Omental fat pad (tissue), 4 donors: ENCODE data around the gene NAGLU.

DNA sequence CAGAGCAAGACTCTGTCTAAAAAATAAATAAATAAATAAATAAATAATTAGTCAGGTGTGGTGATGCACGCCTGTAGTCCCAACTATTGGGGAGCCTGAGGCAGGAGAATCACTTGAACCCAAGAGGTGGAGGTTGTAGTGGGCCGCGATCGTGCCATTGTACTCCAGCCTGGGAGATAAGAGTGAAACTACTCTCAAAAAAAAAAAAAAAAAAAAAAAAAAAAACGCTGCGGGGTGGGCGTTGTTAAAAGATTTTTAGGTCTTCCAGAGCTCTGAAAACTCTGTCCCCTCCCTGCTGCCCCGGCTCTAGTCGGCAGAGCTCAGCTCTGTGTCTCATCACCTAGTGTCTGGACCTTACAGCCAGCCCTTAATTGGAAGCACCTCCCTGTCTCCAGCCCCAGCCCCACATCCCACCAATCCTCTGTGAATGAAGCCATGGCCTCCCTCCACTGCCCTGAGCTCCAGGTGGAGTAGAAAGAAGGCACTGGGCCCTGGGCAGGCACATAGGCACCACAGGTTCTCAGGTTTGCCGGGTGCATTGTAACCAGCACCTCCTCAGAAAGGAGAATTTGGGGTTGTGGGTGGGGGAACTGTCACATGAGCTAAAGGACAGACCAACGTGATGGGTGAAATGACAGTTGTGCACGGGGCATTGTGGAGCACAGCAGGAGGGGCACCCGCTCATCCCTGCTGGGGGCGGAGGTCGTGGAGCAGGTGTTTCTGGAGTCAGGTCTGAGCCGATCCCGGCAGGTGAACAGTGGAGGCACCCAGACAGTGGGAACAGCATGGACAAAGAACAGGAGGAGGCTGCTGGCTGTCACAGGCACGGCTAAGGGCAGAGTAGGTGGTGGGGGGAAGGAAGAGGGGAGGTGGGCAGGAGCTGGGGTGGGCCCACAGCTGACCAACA lies 19.1 kb upstream of the HAP1 start:
- PRO-cap = no peak
- RAMPAGE, long total RNA, 4 experiments = no peak in any of the 4 experiments

DNA sequence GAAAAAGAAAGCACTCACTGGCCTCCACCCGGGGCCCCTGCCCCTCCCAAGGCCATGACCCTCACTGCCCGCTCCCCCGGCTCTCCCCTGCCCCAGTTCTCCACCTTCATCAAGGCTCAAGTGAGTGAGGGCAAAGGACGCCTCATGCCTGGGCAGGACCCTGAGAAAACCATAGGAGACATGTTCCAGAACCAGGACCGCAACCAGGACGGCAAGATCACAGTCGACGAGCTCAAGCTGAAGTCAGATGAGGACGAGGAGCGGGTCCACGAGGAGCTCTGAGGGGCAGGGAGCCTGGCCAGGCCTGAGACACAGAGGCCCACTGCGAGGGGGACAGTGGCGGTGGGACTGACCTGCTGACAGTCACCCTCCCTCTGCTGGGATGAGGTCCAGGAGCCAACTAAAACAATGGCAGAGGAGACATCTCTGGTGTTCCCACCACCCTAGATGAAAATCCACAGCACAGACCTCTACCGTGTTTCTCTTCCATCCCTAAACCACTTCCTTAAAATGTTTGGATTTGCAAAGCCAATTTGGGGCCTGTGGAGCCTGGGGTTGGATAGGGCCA lies 9.4 kb downstream of the FKBP10 start:
- PRO-cap = no peak
- RAMPAGE, long total RNA, 4 experiments = no peak in any of the 4 experiments

GRCh38 chr17:41891930-41892520 lies 26.7 kb downstream of the ACLY start:
- PRO-cap = no peak
- RAMPAGE, long total RNA, 4 experiments = no peak in any of the 4 experiments

DNA sequence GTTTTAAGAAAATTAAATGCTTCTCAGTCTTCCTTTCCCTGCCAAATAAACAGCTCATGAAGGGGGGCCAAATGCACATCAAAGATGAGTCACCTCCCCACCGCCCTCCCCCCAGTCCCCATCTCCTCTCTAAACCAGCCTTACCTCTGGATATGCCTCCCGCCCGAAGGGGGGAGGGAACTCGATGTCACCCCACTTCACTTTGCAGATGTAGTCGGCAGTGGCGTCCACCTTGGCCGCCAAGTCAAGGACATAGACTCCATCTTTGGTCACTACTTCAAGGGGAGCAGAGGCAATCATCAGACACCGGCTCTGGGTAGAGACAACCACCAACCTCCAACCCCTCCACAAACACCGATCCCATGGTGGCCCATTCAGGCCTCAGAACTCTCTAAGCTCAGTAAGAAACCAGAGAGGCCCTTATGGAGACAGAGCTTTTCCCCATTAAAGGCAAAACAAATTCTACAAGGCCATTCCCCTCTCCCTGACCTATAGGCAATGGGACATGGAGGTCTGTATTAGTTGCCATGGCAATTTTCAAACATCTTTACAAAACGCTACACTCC lies 11.4 kb downstream of the ACLY start:
- PRO-cap = no peak
- RAMPAGE, long total RNA, 4 experiments = no peak in any of the 4 experiments

DNA sequence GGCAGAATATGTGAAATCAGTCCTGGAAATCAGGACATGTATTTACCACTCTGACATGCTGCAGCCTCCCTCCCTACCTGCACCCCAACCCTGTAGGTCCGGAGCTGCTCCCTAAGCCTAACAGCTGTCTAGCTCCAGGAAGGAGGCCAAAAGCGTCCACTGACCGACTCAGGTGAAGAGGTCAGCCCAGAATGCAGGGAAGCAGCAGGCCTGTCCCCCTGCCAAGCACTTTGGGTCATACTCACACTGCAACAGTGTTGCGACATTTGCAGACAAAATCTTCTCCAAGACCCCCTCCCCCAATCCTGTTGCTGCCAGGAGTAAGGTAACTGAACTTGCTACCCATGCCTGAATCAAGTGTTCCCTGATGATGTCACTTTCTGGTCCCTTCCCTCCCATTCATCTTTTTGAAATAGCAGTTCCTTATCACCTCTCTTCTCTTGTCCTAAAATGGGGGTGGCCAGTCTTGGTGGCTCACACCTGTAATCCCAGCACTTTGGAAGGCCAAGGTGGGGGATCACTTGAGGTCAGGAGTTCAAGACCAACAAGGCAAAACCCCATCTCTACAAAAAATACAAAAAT lies 1.2 kb upstream of the ACLY start:
- PRO-cap = no peak
- RAMPAGE, long total RNA, 4 experiments = no peak in any of the 4 experiments

GRCh38 chr17:42039757-42040625 lies 10.4 kb downstream of the C17orf113 start:
- PRO-cap = no peak
- RAMPAGE, long total RNA, 4 experiments = no peak in any of the 4 experiments

GRCh38 chr17:42049843-42050315 lies 522 bp downstream of the C17orf113 start:
- PRO-cap = no peak
- RAMPAGE, long total RNA, 4 experiments = no peak in any of the 4 experiments

DNA sequence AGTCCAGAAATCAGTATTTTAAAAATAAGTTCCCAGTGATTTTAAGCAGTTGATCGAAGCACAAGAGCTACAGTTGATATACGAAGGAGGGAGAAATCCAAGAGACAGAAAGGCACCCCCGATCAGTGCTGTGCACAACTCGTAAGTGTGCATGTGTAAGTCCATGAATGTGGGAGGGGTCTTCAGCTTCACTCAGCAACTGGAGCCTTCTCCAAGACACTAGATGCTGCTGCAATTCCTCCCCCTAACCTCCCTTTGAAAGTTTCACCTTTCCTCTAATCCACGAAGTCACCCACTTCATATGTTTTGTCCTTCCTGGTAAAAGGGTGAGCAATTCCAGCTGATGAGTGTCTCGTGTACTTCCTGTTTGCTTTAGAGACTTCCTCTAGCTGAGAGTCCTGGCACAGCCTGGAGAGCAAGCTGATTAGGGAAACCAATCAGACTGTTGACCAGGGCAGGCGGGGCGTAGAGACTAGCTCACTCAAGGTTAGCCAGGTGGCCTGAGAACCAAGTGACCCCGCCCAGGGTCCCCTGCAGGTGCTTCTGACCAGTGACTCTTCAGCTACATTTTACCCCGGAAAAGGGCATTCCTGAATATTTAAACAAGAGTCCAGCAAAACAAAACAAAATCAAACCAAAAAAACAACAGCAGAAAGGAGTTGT lies 13.0 kb downstream of the HSPB9 start:
- PRO-cap = no peak
- RAMPAGE, long total RNA, 4 experiments = start-site peak on the plus strand in 2 of 4 experiments, centred at positions 416 to 482 of the sequence, 5 to 6 reads per replicate

DNA sequence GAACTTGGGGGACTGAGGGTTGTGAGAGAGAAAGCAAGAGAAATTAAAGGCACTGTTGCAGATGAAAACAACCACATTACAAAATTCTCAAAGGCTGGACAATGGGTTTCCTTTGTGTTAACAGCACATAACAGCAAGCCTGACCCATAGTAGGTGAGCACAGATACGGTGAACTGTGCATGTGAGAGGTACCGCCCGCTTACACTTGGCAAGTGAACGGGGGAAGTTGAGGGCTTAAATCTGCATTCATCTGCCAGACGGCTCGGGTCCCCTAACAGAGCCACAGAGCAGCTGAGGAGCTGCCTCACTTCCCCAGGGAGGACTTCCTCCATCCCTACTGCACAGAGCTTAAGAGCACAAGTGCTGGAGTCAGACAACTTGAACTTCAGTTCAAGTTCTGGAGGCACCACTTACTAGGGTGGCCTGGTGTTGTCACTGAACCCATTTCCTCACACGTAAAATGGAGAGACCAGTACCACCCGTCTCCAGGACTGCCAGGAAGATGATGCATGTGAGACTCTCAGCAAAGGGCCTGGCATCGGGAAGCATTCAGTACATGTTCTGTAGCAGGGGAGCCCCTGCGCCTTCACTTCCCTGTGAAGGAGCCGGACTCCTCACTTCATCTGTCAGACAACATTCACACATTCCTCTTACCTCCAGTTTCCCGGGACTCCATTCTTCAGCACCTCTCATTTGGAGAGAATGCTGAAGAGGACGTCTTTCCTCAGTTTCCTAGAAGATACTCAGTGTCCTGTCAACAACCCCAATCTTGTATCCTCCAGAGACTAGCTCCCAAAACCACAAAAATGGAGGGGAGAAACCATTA lies 13.3 kb downstream of the RAB5C start:
- PRO-cap = no peak
- RAMPAGE, long total RNA, 4 experiments = no peak in any of the 4 experiments

- PRO-cap = no peak
- RAMPAGE, long total RNA, 4 experiments = no peak in any of the 4 experiments
These were observed 12.6 kb downstream of the RAB5C start for GRCh38 chr17:42142109-42142605.

GRCh38 chr17:42200667-42201947 lies 6.8 kb upstream of the GHDC start:
- PRO-cap = no peak
- RAMPAGE, long total RNA, 4 experiments = no peak in any of the 4 experiments

DNA sequence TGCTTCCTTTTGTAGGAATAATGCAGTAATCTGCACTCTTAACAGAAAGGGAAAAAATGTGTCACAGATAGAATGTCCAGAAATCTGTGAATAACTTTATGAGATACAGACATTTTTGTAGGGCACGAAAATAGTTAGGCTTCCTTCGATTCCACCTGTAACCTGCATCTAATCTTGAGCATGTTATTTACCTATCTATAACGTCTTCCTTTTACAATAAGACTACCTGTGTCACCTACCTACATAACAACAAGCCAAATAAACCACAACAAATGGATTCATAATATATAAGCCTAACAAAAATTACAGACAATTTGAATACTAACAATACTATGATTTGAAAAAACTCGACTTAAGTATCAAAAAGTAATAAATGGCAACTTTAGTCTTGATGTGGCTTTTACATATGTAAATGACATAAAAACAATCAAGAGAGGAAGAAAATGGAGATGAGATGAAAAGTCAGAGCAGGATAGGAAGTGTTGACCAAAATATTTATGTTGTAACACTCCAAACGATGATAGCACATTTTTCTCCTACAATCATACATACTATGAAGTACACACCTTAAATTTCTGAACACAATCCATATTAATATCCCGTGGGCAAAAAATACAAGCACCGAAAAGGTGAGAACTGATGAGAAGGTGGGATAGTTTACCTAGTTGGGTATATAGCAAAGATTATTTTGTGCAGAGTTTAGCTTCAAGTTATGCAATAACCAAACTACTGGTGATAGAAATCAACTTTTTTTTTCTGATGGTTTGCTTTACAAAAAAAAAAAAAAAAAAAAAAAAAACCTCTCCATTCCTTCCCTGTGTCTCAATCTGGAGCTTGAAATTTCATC lies 2.5 kb downstream of the STAT5B start:
- PRO-cap = no peak
- RAMPAGE, long total RNA, 4 experiments = no peak in any of the 4 experiments

DNA sequence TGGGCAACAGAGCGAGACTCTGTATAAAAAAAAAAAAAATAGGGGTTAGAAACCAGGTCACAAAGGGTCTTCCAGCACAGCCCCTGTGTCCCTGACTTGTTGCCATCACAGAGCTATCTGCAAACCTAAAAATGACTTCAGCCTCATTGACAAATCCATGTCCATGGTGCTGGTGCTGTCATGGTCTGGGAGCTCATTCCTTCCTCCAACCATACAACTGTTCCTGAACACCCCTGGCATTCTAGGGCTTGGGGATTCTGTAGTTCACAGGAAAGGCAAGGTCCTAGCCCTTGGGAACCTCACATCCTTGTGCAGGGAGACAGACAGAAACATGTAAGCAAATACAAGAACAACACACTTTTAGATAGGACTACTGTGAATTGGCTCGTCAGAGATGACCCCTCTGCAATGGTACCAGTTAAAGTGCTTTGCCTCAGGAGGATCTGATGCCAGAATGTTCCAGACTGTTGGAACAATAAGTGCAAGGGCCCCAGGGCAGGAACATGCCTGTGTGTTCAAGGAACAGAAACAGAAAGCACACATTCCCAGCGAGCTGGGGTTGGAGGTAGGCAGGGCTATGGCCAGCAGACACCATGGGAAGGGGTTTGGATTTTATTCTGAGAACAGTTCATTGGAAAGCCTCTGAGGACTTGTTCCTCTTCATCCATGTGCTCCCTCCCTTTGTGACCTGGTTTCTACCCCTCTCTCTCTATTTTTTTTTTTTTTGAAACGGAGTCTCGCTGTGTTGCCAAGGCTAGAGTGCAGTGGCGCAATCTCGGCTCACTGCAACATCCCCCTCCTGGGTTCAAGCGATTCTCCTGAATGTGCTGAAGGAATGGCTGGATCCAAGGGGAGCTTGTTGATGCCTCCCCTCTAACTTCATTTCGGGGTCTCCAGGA lies 6.1 kb downstream of the STAT5A start:
- PRO-cap = no peak
- RAMPAGE, long total RNA, 4 experiments = no peak in any of the 4 experiments

DNA sequence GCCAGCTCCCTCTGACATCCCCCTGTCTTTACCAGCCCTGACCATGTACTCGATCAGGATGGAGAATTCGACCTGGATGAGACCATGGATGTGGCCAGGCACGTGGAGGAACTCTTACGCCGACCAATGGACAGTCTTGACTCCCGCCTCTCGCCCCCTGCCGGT lies 22.1 kb downstream of the STAT5A start:
- PRO-cap = no peak
- RAMPAGE, long total RNA, 4 experiments = no peak in any of the 4 experiments

DNA sequence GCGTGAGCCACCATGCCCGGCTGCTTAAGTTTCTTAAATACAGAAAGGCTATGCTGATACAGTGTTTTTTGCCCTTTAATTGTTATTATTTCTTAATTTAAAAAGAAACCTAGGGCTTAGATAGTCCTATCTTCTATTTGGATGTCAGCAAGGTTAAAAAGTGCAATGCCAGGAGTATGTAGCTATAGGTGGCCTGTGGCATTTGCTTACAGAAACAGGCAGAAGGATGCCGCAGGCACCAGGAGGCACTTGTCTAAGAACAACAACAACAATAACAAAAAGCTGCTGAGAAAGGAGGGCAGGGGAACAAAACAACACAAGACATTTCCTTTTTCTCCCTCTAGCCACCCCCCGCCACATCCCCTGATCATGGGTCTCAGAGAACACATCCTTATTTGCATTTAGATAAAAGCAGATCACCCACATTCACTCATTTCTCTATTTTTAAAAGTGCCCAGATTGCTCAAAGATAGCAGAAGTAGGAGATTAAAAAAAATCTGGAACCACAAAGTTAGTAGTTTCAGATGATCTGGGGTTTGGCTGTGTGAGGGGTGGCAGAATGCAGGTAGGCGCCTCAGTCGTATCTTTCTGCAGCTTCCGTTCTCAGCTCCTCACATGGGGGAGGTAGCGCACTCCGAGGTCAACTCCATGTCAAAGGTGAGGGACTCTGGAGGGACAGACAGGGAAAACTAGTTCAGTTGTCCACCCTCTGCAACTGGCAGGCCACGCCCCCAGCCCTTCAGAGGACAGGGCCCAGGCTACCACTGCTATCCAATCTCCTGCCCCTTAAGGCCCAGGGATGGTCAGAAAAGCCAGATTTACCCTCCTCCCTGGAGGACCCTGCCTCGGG lies 27.1 kb downstream of the STAT5A start:
- PRO-cap = no peak
- RAMPAGE, long total RNA, 4 experiments = no peak in any of the 4 experiments

DNA sequence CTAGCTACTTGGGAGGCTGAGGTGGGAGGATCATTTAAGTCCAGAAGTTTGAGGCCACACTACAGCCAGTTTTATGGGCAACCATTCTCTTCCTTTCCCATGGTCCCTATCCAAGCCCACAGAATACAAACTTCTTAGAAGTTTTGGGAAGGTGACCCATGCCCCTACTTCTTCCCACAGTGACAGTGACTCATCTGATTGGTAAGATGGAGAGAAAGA lies 47.8 kb downstream of the STAT3 start:
- PRO-cap = no peak
- RAMPAGE, long total RNA, 4 experiments = no peak in any of the 4 experiments

DNA sequence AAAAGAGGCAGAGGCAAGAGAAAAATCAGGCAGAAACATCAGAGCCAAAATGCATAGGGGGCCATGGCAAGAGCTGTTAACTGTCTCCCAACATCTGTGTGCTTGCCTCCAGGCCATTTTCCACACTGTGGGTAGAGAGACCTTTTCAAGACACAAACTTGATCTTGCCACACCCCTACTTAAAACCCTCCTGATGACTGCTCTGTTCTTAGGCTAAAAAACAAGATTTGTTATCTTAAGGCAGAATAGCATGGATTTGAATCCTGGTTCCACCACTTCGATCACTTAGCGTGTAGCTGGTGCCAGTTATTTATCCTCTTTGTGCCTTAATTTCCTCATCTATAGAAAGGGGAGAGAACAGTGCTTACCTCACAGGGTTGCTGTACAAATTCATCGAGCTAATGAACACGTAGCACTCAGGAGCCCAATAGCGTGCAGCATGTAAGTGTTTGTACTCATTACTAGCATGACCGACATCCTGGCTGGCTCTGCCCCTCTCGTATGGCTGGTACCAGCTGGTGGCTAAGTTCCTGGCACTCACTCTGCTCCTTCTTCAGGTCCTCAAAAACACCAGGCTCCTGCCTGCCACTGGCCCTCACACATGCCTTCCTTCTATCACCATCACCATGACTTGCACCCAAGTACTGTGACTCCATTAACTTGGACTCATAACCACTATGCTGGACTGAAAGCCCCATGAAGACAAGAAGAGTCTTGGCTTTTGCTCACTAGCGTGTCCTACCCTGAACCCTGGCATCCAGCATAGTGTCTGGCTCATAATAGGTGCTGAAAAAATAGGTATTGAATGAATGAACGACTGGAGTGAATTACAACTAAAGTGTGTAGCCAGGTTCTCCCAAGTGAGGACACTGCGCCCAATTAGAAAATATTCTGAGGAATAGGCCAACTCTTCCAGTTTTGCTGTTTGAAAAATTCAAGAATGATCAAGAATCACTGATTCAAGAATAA lies 25.6 kb downstream of the STAT3 start:
- PRO-cap = no peak
- RAMPAGE, long total RNA, 4 experiments = no peak in any of the 4 experiments

DNA sequence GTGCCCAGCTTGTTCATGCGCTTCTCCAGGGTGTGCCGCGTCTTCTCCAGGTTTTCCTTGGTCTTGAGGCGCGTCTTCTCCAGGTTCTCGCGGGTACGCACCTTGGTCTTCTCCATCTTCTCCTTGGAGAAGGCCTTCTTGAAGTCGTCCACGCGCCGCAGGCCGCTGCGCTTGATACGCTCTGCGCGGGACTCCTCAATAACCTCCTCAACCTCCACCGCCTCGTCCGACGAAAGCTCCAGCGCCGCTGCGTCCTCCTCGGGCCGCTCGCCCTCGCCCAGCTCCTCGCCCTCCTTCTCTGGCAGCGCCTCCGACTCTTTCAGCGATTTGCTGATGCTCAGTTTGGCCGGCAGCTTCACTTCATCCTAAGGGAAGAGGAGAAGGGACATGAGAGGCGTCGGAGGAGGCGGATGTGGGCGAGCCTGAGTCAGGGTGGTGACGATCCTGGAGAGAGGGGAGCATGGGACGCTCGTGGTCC lies 16.8 kb upstream of the STAT3 start:
- PRO-cap = no peak
- RAMPAGE, long total RNA, 4 experiments = no peak in any of the 4 experiments

GRCh38 chr17:42475680-42476105 lies 17.0 kb downstream of the ATP6V0A1 start:
- PRO-cap = no peak
- RAMPAGE, long total RNA, 4 experiments = no peak in any of the 4 experiments

DNA sequence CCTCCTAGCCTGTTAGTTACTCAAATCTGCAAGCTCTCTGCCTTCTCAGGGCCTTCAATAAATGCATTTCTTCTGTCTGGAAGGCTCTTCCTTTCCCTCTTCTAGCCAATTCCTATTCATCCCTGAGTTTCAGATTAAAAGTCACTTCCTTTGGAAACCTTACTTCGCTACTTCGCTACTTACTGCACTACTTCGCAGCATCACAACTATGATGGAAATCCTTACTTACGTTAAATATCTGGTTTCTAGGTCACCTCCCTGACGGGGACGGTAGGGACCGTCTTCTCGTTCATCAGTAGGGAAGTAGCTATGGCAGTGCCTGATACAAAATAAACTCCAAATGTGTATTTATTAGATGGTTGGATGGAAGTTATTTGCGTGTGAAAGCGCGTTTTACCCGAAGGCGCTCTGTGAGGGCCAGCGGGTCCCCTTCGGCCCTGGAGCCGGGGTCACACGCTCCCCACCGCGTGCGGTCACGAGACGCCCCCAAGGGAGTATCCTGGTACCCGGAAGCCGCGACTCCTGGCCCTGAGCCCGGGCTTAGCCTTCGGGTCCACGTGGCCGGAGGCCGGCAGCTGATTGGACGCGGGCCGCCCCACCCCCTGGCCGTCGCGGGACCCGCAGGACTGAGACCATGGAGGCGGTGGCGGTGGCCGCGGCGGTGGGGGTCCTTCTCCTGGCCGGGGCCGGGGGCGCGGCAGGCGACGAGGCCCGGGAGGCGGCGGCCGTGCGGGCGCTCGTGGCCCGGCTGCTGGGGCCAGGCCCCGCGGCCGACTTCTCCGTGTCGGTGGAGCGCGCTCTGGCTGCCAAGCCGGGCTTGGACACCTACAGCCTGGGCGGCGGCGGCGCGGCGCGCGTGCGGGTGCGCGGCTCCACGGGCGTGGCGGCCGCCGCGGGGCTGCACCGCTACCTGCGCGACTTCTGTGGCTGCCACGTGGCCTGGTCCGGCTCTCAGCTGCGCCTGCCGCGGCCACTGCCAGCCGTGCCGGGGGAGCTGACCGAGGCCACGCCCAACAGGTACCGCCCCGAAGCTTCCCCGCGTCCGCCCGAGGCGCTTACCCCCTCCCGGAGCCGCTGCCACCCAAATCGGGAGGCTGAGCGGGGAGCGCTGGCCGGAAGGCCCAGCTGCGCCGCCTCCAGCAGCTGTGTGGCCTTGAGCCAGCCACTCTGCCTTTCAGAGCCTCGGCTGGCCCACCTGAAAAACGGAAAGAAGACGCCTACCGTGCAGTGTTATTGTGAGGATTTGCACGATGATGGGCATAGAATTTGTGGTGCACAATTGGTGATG lies at the start of gene NAGLU:
NAGLU (plus strand) TSS at position 603 of the 1,288 bp plus-strand sequence.
- PRO-cap = unidirectional peak, plus-strand start at position 603 of the sequence
- RAMPAGE, long total RNA, 4 experiments = start-site peak on the minus strand in 1 of 4 experiments, centred at position 487 of the sequence, 10 reads per replicate